Breast epithelium (tissue), 2 donors: ENCODE data around the gene PITRM1.

- PRO-cap: no peak
- RAMPAGE, long total RNA, 2 experiments: no peak in any of the 2 experiments
Measured at GRCh38 chr10:3094964-3096041, 28.0 kb downstream of the PFKP start.

DNA sequence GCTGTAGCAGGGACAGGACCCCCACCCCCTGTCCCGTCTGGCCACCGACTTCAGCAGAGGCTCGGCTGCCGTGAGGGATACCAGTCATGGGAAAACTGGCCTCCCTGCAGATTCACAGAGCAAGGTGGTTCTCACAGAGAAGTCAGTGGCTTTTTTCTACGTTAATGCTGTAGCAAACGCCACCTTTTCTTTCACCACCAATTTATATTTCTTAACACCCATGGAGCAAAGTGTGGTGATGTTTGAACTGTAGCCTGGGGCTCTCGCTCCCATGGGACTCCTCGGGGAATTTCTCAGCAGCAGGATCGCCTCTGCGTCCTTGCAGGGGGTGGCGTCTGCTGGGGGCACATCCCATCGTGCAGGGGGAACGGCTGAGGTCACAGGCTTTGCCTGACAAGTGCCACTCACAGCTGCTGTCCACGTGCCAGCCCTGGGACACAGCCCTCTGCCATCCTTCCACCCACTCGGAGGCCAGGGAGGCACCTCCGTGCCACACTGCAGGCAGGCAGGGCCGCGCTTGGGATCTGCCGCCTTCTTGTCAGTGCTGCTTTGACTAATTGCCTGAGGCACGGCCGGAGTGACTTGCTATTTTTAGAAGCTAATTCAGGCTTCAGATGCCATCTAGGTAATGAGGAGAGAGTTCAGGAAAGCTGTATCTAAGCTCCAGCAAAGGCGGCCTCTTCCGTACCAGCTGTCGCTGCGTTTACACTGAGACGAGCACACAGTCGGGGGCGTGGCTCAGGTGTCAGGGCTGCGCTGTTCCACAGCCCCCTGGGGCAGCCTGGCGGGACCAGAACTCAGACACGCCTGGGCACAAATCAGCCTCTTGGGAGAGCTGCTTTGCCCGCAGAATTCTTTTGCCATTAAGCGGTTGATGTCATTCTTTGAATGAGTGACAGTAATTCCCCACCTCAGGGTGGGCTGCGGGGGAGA lies 45.8 kb downstream of the PITRM1 start:
- PRO-cap: no peak
- RAMPAGE, long total RNA, 2 experiments: no peak in any of the 2 experiments

- PRO-cap: unidirectional peak, minus-strand start at chr10:3172782
- RAMPAGE, long total RNA, 2 experiments: start-site peak on the minus strand in 1 of 2 experiments, at chr10:3172753-3172786 at its widest, 370 reads per replicate
Measured at GRCh38 chr10:3172617-3173364, at the start of gene PITRM1. PITRM1 (minus strand) TSS chr10:3172782.

DNA sequence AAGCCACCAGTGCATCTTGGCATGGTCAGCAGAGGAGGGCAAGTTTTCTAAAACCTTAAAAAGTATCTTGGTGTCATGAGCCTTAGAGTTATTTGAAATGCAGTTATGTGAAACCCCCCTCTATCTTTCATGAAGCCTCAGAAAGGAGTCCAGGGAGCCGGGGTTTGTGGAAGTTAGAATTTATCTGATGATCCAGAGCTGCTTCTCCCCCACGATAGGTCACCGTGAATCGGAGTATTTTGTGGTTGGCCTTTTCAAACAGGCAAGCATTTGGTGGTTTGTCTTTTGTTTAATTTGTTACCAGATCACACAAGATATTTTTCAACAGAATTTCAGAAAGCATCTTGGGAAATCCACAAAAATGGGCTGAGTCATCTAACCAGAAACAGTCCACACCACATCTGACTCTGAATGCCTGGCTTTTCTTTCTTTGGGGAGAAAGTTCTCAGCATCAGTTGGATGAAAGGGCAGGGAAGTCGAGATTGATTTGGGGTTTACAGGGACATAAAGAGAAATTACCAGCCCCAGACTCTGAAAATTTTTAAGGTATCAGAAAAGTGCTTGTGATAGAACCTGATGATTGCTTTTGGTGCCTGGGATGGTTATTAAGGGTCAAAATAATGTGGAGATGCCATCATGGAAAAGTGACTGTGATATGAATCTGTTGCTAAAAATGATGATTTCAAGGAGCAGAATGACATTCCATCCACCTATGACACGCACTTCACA lies 295.7 kb upstream of the PITRM1 start:
- PRO-cap: no peak
- RAMPAGE, long total RNA, 2 experiments: no peak in any of the 2 experiments

DNA sequence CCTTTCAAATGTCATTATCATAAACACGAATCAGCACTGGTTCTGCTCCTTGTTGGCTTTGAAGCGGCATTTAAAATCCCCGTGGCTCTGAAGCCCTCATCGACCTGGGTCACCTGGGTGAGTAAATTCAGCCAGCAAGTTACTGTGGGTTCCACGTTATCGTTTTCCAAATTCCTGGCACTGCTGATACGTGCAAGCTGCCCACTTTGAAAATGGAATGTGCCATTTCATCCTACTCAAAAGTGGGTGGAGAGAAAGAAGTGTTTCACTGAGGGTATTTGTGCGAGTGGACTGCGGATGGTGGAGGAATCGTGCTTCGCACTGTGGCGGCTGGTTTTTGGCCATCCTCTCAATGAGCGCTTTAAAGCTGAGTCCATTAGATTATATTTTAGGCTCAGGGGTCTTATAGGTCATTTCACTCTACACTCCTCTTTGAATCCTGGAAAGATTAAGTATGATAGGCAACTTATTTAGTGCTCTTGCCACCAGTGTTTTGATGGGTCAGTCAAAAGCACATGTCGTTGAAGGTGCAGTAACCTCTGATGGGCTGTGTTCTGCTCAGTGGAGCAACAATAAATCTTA lies 281.6 kb downstream of the KLF6 start:
- PRO-cap: no peak
- RAMPAGE, long total RNA, 2 experiments: no peak in any of the 2 experiments

GRCh38 chr10:3556594-3557143 lies 228.3 kb downstream of the KLF6 start:
- PRO-cap: no peak
- RAMPAGE, long total RNA, 2 experiments: no peak in any of the 2 experiments

DNA sequence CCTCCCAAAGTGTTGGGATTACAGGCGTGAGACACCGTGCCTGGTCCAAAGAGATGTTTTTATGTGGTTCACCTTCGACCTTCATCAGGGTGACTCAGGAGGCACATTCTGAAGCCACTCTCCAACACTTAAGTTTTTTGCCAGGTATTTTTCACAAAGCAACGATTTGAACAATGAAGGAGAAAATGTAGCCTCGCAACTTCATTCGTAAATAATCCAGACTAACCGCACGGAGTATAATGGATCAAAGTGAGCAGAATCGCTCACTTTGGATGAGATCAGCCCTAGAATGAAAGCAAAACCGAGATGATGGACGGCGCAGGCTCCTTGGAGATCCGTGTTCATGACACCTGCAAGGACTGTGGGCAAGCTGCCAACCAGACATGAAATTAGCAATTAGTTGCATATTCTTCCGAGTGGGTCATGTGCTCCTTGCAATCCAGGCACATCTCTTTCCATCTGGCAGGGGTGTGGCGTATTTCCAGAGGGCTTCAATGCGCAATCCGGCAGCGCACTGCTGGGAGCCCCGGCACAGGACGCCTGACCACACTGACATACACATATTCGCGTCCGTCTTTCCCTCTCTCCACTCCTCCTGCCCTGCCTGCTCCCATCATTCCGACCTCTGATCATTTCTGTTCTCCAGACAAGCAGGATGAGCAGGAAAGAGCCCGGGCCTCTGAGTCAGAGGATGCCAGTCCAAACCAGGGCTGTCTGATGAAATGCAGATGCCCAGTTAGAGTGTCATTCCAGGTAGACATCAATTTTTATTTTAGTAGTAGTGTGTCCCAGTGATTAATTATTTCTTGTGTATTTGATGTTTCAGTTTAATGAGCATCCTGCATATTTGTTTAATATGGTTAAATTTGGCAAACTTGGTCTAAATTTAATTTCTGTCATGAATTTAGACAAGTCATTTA lies 148.4 kb downstream of the KLF6 start:
- PRO-cap: no peak
- RAMPAGE, long total RNA, 2 experiments: no peak in any of the 2 experiments

- PRO-cap: no peak
- RAMPAGE, long total RNA, 2 experiments: no peak in any of the 2 experiments
Measured at GRCh38 chr10:3720407-3721380, 64.3 kb downstream of the KLF6 start.

DNA sequence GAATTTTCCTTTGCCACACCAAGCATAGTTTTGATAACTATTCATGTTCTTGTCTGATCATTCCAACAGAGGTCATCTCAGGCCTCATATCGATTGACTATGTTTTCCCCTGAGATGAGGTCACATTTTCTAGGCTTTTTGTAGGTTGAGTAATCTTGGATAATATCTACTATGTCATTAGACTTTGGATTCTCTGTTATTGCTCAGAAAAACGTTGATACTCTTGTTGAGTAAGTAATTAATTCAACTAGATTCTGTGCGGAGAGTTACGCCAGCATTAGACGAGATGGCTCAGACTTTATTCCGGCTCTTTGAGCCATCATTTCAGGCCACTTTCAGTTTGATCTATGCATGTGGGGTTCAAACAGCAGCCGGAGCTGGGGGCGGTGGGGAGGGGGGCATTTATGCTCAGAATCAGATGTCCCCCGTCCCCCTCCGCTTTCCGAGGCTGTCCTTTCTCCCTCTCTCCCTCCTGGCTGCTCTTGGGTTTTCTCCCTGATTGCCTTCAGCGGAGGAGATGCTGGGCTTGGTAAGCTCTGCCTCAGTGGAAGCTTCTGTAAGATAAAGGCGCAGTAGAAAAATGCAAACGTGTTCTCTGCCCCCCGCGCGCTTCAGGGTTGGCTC lies 57.6 kb downstream of the KLF6 start:
- PRO-cap: no peak
- RAMPAGE, long total RNA, 2 experiments: no peak in any of the 2 experiments

DNA sequence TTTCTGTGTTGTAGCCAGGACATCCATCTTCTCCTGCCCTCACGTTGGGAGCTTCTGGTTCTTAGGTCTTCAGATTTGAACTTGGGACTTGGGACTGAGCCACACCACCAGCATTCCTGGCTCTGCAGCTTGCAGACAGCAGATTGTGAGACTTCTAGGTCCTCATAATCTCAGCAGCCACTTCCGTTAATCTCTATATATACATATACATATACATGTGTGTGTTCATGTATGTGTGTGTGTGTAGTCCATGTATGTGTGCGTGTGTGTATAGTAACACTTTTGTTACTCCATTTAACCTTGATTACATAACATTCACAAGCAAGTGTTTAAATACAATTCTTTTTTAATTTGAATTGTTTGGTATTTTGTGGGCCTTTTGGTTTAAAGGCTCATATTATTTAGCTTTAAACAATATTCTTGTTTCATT lies 42.7 kb downstream of the KLF6 start:
- PRO-cap: no peak
- RAMPAGE, long total RNA, 2 experiments: no peak in any of the 2 experiments

GRCh38 chr10:3770700-3771202 lies 14.3 kb downstream of the KLF6 start:
- PRO-cap: no peak
- RAMPAGE, long total RNA, 2 experiments: no peak in any of the 2 experiments

GRCh38 chr10:3781949-3782764 lies 2.9 kb downstream of the KLF6 start:
- PRO-cap: bidirectional peak, plus-strand start at chr10:3782653, minus-strand start at chr10:3782405
- RAMPAGE, long total RNA, 2 experiments: start-site peak on the plus strand in 2 of 2 experiments, at chr10:3781798-3782670 at its widest, 8 to 24 reads per replicate; start-site peak on the minus strand in 1 of 2 experiments, at chr10:3782105-3782145 at its widest, 42 reads per replicate

- PRO-cap: bidirectional peak, plus-strand start at chr10:3783161, minus-strand start at chr10:3783034
- RAMPAGE, long total RNA, 2 experiments: no peak in any of the 2 experiments
Measured at GRCh38 chr10:3782765-3783046, 2.3 kb downstream of the KLF6 start.

DNA sequence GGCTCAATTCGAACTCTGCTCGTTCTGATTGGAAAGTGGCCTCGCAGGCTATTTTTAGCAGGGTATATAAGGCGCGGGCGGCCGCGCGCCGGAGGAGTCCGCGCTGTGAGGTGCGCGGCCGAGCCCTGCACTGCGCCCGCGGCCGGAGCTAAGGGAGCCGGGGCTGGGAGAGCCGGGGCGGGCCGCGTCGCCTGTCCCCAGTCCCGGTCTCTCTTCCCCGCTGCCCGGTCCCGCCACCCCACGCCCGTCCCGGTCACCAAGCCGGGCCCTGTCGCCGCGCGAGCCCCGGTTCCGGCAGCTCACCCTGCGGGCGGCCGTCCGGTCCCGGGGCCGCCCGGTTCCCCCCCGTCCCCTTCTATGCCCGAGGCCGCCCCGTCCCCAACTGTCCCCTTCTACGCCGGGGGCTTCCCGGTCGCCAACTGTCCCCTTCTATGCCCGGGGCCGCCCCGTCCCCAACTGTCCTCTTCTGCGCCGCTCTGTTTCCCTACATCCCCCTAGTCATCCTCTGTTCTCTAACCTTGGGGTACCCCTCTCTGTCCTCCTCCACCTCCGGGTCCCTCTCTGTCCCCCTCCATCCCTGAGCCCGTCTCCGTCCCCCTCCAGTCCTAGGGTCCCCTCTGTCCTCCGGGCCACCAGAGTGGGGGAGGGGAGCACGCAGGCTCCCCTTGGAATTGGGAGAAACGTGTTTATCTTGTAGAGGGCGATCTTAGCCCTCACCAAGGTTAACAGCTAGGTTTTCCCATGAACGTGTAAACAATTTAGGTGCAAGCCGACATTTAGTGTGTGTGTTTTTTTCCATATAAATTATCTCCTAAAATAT lies 662 bp upstream of the KLF6 start:
- PRO-cap: bidirectional peak, plus-strand start at position 94 of the sequence, minus-strand start outside the sequence; bidirectional peak, plus-strand start at position 600 of the sequence, minus-strand start at position 460 of the sequence
- RAMPAGE, long total RNA, 2 experiments: no peak in any of the 2 experiments

DNA sequence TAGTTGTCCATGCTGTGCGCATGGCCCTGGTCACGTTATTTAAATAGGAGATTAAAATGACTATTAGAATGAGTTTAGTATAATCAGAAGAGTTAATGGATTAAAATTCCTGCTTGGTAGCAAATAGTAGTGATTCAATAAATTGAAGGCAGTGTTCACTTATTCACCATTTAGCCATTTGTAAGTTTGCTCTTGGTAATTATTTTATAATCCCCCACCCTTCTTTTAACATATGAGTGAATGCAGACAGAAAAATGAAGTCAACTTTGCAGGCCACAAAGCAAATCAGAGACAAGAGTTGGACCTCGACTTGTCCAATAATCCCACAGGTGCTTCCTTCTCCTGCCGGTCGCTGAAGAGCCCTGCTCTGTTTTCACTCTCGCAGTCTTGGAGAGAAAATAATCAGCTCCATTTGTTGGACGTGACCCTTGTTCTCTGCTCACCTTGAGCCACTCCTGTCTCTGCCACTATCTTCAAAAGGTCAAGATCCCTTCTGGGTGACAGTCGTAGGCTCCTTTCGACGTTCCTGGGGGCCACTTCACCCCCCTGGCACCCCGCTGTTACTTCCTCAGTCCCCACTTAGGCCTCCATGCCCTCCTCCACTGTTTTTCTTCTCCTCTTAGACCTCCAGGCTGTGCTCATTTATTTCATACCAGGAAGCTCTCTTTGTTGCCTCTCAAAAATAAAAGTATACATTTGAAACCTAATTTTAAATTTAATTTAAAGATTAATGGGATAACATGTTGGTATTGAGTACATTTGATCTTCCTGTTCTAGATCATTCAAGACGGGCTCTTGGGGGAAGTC lies 2.8 kb upstream of the KLF6 start:
- PRO-cap: no peak
- RAMPAGE, long total RNA, 2 experiments: no peak in any of the 2 experiments

DNA sequence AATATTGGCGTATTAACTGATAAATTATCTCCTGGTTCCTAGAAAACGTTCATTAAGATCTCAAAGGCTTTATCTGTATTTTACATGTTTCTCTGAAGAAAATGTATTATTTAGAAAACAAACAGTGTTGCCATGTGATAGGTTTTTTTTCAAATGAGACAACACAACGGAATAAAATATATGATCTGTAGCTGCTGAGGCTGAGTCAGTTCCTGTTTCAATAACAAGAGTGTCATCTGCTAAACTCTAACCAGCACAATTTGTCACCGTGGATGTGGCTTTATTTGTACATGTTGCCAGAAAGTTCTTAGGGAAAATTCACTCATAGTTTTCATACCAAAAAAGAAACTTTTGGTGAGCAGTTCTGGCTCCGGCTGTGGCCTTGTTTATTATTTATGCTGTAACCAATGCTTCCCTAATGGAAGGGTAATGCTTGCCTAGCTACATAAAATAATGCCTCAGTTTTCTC lies 20.2 kb upstream of the KLF6 start:
- PRO-cap: no peak
- RAMPAGE, long total RNA, 2 experiments: no peak in any of the 2 experiments

DNA sequence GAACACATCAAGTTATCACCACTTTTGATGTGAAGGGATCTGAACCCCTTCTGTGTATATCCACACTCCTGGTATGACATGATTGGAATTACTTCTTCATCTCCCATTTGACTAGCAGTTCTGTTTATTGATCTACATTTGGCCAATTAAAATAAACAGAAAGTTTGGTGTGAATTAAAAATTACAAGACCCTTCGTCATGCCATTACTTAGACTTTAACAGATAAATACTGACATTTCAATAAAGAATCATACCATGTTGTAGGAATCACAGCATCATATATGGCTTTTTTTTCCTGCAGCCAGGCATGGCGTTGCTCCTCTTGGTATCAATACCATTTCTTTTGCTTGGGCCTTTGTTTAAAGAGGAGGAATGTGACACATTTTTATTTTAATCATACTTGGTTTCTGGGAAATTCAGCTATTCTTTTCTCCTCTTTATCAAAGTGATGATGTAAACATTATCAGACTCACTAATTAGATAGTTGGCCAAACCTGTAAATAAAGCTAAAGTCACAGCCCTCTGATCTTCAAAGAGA lies 38.6 kb upstream of the KLF6 start:
- PRO-cap: no peak
- RAMPAGE, long total RNA, 2 experiments: no peak in any of the 2 experiments

GRCh38 chr10:3852014-3852210 lies 66.9 kb upstream of the KLF6 start:
- PRO-cap: no peak
- RAMPAGE, long total RNA, 2 experiments: no peak in any of the 2 experiments

DNA sequence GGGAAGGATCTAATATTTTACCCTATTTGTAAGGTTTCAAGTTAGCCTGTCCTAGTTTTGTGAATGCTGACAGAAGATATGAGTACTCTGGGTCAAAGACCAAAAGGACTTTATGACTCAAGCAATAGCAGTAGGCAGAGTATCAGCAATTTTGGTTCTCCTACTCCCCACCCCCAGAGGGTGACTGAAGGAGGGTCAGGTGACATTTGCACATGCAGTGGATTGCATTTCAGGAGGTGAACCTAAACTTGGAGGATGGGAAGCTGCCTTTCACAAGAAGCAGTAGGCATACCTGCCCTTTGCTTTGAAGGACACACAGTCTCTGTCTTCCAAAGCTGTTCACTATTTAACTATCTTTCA lies 84.1 kb upstream of the KLF6 start:
- PRO-cap: no peak
- RAMPAGE, long total RNA, 2 experiments: no peak in any of the 2 experiments

- PRO-cap: no peak
- RAMPAGE, long total RNA, 2 experiments: no peak in any of the 2 experiments
Measured at GRCh38 chr10:3894118-3894638, 109.2 kb upstream of the KLF6 start.